Frontal cortex (tissue), 2 donors: ENCODE measurements around a stretch of chr9.

DNA sequence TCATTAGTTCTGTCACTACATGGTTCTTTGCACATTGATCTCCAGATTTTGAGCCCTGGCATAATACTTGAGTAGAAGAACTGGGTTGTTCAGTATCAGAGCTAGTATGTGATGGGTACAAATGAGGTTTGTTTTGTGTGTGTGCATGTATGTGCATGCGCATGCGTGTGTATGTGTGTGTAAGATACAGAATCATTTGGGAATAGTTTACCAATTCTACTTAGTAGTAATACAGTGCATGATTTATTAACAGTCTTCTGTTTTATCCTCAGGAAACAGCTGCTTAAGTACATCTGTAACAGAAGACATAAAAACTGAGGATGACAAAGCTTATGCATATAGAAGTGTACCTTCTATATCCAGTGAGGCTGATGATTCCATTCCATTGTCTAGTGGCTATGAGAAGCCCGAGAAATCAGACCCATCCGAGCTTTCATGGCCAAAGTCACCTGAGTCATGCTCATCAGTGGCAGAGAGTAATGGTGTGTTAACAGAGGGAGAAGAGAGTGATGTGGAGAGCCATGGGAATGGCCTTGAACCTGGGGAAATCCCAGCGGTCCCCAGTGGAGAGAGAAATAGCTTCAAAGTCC, 228.4 kb downstream of the KDM4C start:
- RAMPAGE, long total RNA = no peak

DNA sequence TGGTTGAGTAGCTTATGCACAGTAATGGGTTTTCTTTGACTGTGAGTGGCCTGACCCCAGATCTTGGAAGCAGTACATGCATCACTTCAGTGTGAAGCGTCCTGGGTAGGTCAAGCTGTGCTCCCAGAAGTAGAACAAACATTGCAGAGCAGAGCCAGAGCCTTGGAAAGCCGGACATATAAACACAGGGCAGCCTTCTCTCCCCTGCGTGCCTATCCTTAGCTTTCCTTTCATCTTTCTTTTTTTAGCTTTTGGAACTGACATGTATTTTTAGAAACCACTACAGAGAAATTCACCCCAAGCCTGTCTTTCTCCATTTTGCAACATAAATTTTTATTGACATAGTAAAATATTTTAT, 389.4 kb downstream of the KDM4C start:
- RAMPAGE, long total RNA = no peak

DNA sequence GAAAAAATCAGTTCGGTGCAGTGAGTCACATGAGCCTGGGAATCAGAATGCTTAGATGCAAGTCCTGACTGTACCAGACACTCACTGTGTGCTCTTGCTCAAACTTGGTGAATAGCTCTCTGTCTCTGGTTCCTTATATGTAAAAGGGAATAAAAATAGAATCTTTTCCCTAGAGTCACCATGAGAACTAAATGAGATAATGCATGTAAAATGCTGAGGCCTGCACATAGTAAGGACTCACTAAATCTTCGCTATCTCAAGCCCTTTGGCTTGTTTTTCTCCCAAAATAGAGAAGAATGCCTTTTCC, 483.4 kb downstream of the DMAC1 start:
- RAMPAGE, long total RNA = no peak

DNA sequence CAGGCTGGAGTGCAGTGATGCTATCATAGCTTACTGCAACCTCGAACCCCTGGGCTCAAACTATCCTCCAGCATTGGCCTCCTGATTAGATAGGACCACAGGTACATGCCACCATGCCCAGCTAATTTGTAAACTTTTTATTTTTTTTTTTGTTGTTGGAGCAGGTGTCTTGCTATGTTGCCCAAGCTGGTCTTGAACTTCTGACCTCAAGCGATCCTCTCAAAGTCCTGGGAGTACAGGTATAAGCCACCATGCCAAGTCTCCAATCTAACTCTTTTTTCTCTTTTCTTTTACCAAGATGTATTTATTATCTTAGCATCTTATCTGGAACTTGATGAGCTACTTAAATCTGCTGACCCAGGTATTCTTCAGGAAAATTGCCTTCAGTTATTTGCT, 158.1 kb upstream of the DMAC1 start:
- RAMPAGE, long total RNA = no peak

- RAMPAGE, long total RNA = no peak
Measured at GRCh38 chr9:8784926-8785329, 985.4 kb upstream of the DMAC1 start.

- RAMPAGE, long total RNA = no peak
Measured at GRCh38 chr9:8958362-8958627, 1158.7 kb upstream of the DMAC1 start.

DNA sequence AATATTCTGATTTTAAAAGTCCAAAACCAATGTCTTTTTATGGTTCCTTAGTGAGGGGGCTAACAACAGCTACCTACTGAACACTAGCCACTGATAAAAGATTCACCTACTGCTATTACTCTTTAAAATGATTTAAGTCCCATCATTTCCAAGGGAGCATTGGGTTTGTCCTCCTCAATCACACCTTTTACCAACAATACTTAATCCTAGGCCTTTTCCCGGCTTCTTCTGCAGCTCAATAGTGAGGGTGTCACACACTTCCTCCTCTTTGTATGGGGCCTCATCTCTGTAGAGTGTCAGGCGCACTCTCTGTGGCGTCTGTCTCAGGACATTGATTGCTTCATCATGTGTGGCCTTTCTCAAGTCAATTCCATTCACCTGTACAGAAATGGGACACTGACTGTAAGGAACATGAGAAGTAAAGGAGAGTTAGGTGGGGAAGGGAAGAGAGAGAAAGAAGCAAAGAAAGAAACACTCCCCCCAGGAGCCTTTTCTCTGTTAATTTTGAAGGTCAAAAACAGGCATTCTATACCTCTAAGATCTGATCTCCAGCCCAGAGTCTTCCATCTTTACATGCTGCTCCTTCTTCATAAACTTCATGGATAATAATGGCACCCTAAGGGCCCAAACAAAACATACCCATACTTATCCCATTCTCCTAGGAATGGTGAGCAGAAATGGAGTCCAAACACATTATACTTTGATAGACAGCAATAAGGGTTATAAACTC, 157.8 kb downstream of the MPDZ start:
- RAMPAGE, long total RNA = no peak

DNA sequence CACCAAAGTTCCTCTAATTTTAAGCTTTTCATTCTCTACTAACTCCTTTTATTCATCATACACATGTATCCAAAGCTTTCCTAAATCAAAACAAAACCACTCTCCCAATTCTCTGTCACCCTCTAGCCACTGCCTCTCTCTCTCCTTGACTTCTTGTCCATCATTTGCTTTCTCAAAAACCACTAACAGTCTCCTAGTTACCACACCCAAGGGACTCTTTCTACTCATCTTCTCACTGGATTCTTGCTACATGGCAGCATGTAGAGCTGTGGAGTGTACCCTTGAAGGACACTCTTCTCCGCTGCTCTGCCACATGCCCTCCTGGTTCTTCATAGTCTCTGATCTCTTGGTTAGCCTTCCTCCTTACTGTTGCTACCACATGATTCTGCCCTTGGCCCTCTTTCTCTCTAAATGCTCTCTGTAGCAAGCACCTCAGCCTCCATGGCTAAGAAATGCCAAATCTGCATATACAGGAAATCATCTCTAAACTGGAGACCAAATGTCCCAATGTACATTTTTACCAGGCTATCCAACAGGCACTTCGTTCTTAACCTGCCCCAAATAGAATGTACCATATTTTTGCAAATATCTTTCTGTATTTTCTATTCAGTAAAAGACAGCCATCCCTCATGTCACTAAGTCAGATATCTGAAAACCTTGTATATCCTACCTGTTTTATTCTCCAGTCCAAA, 144.8 kb downstream of the MPDZ start:
- RAMPAGE, long total RNA = no peak

GRCh38 chr9:13168172-13168804, 111.2 kb downstream of the MPDZ start:
- RAMPAGE, long total RNA = no peak

- RAMPAGE, long total RNA = no peak
Measured at GRCh38 chr9:13277905-13278769, 1.4 kb downstream of the MPDZ start.

DNA sequence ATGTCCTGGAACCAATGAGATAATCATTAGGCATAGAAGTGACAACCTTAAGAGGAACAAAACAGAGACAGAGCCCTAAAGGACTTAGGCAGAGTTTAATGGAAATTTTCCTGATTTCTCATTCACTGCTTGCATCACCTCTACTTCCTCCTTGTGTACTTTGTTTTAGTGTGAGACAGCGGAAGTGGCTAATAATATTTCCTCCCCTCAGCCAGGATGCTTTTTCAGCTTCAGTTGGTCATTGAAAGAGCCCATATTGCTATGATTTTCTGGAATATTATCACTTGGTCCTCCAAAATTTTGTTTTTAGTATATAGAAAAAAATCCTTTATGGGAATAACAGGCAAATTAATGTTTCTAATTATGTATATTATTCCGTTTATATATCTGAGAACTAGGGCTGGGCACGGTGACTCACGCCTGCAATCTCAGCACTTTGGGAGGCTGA, 153.5 kb upstream of the MPDZ start:
- RAMPAGE, long total RNA = no peak

DNA sequence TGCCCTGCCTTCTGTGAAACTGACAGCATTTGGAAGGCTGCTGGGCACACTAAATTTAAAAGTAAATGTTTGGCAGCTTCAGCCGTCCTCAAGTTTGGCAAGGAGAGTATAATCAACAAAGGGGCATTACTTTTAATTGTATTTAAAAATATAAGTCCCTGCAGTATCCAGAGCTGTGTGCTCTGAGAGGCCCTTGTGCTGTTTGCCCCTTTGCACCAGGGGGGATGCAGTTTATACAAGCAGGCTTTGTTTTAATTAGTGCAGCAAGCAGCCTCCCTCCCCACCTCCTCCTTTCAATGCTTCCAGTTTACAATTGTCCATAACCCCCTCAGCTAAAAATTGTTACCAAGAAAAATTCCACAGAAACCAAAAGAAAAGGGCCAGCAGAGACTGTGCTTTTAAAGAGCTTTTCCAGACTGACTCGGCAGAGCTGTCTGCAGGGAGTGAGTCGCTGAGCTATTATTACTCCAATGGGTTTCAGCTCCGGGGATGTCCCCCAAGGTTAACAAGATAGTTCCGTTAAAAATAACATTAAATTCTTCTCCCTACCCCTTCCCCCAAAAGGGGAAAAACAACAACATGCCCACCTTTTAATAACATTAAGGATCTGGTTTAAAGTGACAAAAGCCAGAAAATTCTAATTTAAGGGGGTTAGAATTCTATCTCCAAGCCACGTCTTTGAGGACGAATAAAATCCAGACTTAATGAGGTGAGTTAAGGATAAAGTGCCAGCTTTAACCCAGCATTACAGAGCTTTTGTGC, 328.6 kb upstream of the MPDZ start:
- RAMPAGE, long total RNA = no peak

DNA sequence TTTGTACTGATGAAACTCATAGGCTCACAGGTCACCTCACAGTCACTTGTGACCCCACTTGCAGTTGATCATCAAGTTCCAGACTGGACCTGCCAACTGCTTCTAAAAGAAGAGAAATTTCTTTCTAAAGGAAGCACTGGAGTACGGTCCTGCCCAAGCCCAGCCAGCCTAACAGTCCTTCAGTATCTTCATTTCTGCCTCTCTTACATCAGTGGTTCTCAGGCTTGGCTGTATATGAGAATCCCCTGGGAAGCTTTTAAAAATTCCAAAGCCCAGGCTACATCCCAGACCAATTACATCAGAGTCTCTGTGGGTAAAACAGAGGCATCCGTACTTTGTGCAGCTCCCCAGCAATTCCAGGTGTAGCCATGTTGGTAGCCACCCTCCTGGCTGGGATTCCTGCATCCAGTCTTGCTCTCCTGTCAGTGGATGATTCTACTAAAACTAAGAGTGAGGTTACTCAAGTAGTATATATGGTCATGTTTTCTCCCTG, 282.1 kb downstream of the NFIB start:
- RAMPAGE, long total RNA = no peak

- RAMPAGE, long total RNA = no peak
Measured at GRCh38 chr9:14086195-14086866, 227.6 kb downstream of the NFIB start.

- RAMPAGE, long total RNA = no peak
Measured at GRCh38 chr9:14207333-14208208, 106.4 kb downstream of the NFIB start.

GRCh38 chr9:14212829-14213240, 101.1 kb downstream of the NFIB start:
- RAMPAGE, long total RNA = no peak

DNA sequence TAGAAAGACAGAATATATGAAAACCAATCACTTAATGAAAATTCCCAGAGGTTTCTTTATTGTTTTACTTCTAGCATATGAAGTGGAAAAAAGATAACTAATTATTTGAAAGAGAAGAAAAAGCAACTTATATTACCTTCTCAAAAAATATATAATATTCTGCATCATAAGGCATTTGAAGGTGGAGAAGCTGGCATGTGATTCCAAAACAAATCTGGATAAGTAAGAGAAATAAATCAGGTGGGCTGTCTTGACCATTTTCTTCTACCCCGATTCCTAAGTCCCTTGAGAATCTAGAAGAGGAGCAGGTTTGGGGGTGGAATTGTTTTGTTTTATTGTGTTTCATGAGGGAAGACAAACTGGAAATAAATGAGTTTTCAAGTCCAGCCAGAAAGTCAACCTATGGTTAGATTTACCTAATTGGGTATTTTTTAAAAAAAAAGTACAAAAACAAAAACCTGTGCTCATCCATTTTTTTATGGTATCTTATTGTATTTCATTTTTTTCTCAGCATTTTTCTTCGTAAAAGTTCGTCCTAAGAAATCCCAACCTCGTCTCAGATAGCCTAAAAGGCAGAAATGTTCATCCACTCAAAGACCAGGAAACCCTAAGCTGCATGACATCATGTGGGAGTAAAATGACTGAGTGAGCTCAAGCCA, 70.6 kb downstream of the NFIB start:
- RAMPAGE, long total RNA = no peak

DNA sequence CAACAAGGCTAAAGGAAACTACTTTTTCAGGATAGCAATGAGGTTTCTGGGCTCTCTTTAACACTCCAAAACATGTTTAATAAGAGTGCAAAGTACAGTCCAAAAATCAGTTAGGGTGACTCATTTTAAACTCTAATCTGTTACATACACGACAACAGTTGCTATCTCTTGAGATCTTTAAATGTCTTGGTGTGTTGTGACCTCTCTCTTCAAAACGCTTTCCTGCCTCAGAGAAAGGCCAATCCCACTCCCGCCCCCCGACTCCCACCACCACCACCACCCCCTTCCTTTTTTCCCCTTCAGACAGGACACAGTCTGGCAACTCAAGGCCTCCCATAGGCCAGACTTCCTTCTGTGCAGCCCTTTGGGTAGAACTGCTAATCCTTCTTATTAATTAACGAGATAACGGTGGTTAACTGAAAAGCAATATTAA, 11.4 kb downstream of the NFIB start:
- RAMPAGE, long total RNA = no peak

DNA sequence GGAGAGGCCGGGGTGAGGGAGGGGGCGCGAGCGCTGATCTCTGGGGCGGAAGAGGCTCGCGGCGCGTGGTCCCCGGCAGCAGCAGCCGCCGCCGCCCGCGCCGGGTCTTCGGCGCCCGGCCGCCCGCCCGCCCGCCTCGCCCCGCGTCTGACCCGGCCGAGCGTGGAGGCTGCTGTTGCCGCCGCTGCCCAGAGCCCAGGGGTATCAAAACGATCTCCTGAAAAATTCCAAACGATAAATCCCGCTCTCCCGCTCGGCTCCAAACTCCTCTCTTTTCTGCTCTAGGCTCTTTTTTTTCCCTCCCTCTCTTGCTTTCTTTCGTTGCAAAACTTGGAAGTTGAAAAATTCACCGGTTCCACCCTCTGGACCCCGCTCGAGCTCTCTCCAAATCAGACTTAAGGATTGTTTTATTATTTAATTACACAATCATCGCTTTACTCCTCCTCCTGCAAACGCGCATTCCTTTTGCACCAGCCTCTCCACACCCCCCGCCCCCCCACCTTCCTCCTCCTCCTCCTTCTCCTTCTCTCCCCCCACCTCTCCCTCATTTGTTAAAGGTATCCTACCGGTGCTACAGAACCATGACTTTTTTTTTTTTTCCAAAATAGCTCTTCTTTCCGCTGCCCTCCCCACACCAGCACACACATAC, 389 bp upstream of the NFIB start:
- RAMPAGE, long total RNA = no peak

DNA sequence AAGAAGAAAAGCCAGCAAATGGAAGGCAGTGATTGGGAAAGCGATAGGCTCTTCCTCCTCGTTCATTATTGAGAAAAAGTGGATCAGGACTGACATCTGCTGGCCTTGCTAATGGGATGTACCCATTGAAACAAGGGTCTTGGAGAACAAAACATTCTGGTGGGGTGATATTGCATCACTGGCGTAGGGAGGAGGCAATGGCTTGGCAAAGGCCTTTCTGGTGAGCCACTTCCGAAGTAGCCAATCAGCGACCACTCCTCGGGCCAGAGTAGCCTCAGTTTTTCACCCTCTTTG, 86.7 kb upstream of the NFIB start:
- RAMPAGE, long total RNA = no peak